ENCODE data around the genes ANKRD40CL and TOB1.

GRCh38 chr17:50202871-50203479, 1.5 kb upstream of the COL1A1 start:
- PRO-cap: no peak

DNA sequence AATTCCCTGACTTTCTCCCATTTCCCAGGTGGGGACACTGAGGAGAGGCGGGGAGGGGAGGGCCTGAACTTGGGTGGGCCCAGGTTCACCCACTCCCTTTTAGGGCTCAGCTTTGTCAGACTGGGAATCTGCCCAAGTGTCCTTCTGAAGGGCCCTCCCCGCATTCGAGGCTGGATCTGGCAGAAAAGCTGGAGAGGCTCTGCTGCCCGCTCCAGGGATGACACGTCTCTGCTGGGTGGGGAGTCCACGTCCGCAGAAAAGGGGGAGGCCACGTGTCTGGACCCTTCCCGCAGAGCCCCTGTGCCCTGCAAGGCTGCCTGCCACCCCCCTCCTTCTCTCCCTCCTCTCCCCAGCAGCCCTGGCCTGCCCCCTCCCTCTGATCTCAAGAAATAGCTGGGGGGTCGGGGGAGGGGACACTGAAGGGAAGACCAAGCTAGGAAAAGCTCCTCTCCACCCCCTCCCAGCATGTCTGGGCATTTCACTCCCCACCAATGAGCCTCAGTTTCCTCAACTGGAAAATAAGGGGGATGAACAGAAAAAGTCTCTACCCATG, 9.4 kb upstream of the COL1A1 start:
- PRO-cap: no peak

- PRO-cap: no peak
Measured at GRCh38 chr17:50211552-50212139, 10.2 kb upstream of the COL1A1 start.

GRCh38 chr17:50214903-50215413, 13.5 kb upstream of the COL1A1 start:
- PRO-cap: no peak

DNA sequence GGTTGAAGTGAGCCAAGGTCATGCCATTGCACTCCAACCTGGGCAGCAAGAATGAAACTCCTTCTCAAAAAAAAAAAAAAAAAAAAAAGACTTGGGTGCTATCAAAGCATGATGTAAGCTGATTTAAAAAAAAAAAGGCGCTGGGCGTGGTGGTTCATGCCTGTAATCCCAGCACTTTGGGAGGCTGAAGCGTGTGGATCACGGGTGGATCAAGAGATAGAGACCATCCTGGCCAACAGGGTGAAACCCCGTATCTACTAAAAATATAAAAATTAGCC, 20.2 kb upstream of the TMEM92 start:
- PRO-cap: no peak

DNA sequence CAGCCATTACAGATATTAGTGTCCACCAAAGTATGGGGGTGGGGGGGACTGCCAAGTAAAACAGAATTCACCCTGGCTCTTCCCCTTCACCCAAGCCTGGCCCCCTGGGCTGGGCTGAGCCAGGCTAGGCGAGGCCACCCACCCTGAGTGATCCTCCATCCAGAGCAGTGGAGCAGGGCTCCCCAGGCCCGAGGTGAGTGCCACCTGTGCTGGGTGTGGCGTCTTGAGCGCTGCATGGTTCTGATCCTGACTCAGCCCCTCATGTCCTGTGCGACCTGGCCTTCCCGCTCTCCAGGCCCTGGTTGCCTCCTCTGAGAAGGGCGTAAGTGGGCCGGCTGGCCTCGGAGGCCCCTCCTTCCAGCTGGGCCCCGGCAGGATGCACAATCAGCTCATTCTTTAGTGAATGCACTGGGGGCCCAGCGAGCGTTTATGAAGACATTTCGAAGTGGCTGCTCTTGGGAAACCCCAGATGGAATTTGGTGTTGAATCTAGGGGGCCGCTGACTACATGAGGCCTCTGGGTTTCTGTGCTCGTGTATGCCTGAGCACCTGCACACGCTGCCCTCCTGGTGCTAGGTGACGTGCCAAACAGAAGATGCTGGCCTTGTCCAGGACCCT, 3.8 kb upstream of the TMEM92 start:
- PRO-cap: no peak

GRCh38 chr17:50463679-50464690, 4.7 kb downstream of the CHAD start:
- PRO-cap: no peak

DNA sequence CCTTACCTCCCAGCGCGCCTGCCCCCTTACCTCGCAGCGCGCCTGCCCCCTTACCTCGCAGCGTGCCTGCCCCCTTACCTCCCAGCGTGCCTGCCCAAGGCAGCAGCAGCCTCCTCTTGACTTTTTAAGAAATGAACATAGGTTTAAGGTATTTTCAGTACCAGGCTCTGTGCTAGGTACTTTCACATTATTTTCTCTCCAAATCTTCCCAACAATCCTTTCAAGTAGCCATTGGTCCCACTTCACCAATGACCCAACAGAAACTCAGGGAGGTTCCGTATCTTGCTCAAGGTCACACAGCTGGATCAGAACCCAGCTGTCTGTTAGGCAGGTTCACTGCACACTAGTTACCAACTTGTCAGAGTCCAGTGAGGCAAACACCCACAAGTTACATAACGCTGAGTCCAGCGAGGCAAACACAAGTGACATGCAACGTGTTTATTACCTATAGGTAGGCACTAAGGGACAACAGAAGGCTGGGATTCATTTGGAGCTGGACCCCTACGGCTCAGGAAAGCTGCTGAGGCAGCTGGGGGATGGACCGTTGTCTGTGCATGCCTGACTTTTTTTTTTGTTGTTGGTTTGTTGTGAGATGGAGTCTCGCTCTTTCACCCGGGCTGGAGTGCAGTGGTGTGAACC, 2.2 kb upstream of the RSAD1 start:
- PRO-cap: no peak

DNA sequence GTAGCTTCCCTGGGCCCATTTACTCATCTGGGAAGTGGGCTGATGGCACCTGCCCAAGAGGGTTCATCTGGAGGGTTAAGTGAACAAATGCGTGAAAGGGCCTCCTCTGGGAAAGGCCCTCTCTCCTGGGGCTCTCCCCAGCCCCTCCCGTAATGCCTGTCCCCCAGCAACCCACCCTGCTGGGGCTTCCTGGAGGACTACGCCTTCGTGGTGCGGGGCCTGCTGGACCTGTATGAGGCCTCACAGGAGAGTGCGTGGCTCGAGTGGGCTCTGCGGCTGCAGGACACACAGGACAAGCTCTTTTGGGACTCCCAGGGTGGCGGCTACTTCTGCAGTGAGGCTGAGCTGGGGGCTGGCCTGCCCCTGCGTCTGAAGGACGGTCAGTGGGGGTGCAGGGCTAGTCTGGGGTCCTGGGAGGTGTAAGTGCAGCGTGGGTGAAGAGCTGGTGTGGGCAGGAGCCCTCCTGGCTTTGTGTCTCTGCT, 4.9 kb downstream of the SPATA20 start:
- PRO-cap: no peak

DNA sequence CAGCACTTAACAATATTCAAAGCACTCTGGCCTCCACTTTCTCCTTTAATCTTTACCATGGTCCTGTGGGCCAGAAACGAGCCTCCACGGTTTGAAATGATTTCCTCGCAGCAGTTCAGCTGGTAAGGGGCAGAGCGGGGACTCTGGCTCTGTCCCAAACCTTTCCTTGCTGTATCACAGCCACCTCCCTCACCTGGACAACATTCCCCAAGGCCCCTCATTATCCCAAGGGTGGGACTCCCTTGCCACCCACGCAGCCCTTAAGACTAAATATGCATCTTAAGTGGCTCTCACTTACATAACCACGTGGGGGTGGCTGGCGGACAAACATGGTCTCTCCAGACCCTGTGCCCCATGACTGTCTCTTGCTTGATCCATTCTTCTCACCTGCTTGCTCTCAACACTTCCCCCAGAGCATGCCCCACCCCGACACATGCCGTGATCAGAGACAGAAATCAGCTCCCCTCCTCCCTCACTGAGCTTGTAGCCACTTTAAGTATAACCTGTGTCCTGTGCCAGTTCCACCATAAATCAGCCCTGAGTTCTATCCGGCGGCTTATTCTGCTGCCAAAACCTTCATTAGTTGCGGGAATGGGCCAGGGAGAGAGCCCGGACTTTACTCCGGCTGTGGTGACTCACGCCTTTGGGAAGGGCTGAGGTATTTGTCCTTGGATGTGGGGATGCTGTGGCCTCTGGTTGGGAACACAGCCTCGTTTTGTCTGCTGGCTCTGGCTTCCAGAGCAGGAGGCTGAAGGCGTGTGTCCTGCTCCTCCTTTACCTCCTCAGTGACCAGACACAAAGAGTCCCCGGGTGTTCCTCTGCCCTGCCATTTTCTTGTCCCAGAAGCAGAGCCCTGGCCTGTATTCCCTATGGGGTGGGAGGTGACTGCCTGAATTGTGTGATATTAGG, 21.2 kb downstream of the ANKRD40 start:
- PRO-cap: no peak

- PRO-cap: no peak
Measured at GRCh38 chr17:50767322-50767772, at the start of gene ANKRD40CL. TSS of gene ANKRD40CL (minus strand) at chr17:50767518.

- PRO-cap: bidirectional peak, plus-strand start at chr17:50866167, minus-strand start at chr17:50866055; bidirectional peak, plus-strand start at chr17:50866536, minus-strand start at chr17:50866354
Measured at GRCh38 chr17:50865911-50866478, at the start of gene TOB1. TSS of gene TOB1 (minus strand) at chr17:50866354.

GRCh38 chr17:50904989-50906004, 39.1 kb upstream of the TOB1 start:
- PRO-cap: no peak

- PRO-cap: no peak
Measured at GRCh38 chr17:50911515-50912195, 45.5 kb upstream of the TOB1 start.

DNA sequence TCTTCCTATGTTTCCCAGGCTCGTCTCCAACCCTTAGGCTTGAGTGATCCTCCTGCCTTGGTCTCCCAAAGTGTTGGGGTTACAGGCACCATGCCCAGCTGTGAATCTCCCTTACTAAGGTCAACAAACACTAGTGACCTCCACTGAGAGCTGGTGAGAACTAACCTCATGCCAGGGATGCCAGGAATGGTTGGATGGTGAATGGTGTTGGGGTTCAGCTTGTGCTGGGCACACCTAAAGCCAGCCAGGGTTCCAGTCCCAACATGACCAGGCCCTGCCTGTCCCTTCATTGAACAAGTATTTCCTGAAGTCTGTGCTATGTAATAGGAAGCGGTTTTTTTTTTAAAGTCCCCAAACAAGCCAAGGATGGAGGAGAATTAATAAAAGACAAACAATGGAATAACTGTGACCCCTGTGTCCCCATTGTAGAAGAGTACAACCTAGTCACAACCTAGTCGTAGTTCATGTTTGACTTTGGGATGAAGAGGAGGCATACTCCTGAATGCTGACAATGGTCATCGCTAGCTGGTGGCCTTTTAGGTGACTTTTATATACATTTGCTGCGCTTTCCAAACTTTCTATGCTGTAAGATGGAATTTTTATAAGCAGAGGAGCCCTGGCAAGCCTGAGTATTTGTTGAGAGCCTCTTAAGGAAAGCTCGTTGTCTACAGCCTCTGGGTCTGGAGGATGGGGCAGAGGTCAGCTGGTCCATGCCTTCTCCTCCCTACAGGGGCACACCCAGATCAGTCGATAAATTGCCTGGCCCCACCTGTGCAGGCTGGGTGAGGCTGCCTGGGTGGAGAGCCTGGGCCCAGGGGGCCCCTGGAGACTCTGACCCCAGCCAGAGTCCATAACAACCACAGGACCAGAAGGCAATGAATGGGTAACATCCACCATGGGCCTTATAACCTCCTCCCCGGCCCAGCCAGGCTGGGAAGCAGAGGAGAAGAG, 56.2 kb upstream of the TOB1 start:
- PRO-cap: no peak

- PRO-cap: no peak
Measured at GRCh38 chr17:50947997-50948588, 81.9 kb upstream of the TOB1 start.

DNA sequence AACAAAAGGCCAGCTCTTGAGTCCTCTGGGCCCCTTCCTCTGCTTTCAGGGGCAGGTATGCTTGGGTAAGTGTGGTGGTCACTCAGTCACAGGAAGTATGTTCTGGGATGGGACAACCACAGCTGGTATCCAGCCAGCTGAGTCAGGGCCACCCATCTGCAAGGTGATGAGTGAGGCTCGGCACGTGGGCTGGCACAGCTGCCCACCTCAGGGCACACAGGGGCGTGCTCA, 85.7 kb upstream of the TOB1 start:
- PRO-cap: no peak

GRCh38 chr17:51029624-51030289, 90.9 kb downstream of the SPAG9 start:
- PRO-cap: unidirectional peak, plus-strand start at chr17:51030023; unidirectional peak, plus-strand start at chr17:51030063

DNA sequence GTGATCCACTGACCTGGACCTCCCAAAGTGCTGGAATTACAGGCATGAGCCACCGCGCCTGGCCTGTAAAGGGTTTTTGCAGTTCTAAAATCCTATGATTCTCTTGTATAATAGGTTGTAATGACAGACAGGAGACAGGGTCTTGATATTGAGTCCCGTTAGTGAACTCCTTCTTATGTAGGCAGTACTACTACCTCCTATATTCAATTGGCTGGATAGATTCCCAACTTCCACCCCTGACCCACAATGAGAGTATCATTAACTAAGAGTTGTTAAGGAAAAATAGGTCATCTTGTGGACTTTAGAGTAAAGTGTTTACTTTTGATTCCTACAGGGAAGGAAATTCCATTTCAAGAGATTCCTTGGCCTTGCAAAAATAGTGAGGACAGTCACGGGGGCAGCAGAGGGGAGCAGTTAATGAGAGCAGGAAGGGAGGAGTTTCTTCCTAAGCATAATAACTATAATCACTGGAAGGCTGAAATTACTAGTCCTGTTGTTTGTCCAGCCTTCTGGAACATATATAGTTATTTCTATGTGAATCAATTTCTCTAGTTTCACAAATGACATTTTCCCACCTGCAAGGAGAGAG, 5.3 kb upstream of the SPAG9 start:
- PRO-cap: no peak

DNA sequence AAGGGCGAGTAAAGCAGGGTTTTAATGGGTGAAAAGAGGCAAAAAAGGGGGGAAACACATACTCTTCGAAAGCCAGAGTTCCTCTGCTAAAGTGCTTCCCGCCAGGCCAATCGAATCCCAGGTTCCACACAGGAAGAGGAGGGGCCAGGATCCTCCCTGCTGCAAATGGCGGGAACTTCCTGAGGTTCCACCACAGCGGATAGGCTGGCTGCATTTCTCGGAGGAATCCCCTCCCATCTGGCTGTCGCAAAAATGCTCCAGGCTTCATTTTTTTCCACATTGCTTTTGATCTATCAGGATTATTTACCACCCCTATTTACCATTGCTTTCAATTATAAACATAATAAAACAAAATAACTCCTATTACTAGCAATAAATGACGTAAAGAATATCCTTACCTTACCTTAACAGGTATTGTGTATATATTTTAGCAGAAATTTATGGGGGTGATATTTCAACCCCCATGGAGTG, 670.2 kb upstream of the CA10 start:
- PRO-cap: no peak

All from natural killer cell (primary cell).